ENCODE measurements around a stretch of chr15.

GRCh38 chr15:69535940-69536485 is 83.4 kb downstream of the RPLP1 start:
- RRBS, result no CpG with 5 or more reads among the region's 6 CpGs

- RRBS, result 76% methylated on average over 2 of the region's 10 CpGs
Observed at GRCh38 chr15:69561221-69561555, 108.6 kb downstream of the RPLP1 start.

GRCh38 chr15:69665379-69666156 is 212.9 kb downstream of the RPLP1 start:
- RRBS, result no CpG with 5 or more reads among the region's 14 CpGs

- RRBS, result no CpG with 5 or more reads among the region's 6 CpGs
Observed at GRCh38 chr15:69769395-69769715, 316.7 kb downstream of the RPLP1 start.

- RRBS, result no CpG with 5 or more reads among the region's 4 CpGs
Observed at GRCh38 chr15:70023225-70023605, 74.5 kb downstream of the TLE3 start.

GRCh38 chr15:70047373-70048462 is 50.0 kb downstream of the TLE3 start:
- RRBS, result no CpG with 5 or more reads among the region's 25 CpGs

- RRBS, result no CpG with 5 or more reads among the region's 10 CpGs
Observed at GRCh38 chr15:70063908-70064569, 33.7 kb downstream of the TLE3 start.

- RRBS, result no CpG with 5 or more reads among the region's 2 CpGs
Observed at GRCh38 chr15:70094214-70094616, 3.5 kb downstream of the TLE3 start.

GRCh38 chr15:70140299-70141200 is 42.8 kb upstream of the TLE3 start:
- RRBS, result 43% methylated on average over 4 of the region's 12 CpGs

DNA sequence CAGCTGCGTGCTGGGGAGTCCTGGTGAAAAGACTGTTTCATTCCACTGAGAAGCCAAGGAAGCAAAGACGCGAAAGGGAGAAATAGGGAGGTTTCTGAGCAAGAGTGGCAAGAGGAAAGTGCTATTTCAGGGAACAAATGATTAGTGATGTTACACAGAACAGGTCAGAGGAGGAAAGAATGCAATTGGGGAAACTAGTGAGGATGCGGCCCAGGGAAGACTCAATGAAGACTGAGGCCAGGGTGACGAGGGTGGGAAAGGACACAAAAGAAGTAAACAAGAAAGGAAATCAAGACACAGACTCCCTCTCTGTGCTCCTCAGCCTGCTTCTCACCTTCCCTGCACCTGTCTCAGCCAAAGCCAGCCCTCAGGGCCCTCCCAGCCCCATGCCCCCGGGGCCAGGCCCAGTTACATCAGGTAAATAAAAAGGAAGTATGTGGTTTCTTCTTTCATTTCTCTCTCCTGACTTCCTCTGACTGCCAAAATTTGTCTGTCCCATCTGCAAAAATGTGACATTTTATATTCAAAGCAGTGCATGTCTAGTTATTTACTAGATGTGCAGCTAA is 328.1 kb downstream of the UACA start:
- RRBS, result no CpG with 5 or more reads among the region's 6 CpGs

GRCh38 chr15:70492344-70493361 is 270.7 kb downstream of the UACA start:
- RRBS, result 76% methylated on average over 4 of the region's 17 CpGs

DNA sequence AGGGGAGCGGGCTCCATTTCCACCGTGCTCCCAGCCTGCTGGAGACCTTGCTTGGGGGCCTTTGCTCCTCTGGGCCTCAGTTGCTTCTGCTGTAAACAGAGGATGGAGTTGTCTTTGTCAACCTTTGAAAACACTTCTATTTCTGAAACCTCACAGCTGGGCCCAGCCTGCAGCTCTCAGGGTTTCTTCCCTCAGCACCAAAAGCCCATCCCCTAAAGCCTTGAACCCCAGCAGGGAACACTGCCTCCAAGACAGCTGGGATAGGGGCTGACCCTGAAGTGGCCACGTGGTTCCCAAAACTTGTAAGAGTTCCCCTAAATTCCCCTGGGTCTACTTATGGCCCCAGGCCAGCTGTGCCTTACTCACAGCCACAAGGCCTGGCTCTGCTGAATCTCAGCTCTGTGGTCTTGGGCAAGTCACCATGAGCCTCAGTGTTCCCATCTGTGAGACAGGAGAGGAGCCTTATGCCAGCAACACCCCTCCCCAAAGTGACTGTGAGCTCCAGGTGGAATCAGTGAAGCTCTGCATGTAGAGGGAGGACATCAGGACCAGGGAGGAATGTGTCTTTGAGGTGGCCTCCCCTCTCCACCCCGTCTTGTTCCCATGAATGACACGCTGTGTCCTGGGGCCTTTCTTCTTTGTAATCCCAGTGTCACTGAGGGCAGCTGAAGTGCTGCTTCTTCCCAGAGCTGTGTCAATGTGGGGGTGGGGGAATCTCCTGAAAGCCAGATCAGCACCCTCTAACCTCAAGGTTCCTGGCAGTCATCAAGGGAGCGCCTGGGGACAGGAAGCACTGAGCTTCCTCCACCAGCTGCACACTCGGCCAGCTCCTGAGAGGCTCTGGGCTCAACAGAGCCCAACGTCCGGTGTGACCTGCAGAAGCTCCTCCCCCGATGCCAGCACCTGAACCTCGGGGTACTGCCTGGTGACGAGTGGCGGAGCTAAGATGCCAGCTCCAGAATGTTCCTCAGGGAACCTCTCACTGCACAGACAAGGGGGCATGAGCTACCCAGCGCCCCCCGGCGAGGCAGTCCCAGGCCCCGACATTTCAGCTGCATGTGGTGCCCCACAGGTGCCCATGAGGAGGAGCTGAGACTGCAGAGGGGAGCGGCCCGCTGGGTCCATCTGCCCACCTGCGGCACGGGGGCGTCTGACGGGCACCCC is 258.9 kb downstream of the UACA start:
- RRBS, result no CpG with 5 or more reads among the region's 23 CpGs

DNA sequence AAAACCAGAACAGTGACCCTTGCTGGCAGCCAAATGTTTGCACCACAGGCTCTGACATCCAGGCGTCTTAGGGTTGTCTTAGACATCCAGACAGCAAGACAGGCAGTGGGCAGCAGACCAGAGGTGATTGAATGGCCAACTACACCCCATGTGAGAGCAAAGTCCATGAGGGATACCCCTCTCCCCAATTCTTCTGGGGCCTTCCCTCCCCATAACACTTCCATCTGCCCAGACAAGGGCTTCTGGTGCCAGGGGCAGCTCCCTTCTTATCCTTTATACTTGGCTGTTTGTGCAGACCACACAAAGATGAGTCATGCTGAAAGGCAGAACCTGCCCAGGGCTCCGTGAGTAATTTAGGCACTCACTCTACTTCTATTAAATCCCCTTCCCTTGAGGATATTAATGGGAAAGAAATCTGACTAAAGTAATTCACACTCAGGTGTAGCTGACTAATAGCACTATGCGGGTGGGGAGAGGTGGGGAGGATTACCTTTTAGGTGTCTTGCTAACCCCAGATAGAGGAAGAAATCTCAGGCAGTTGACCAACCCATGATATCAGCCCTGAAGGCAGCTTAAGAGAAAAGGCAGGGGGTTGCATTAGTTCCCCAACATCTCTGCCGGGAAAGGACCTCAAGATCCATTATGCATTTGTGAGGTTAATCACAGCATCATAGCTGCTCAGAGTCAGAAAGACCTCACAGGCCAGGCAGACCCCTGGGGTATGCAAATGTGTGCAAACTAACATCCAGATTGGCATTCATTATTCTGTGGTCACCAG is 257.8 kb downstream of the UACA start:
- RRBS, result no CpG with 5 or more reads among the region's 4 CpGs

DNA sequence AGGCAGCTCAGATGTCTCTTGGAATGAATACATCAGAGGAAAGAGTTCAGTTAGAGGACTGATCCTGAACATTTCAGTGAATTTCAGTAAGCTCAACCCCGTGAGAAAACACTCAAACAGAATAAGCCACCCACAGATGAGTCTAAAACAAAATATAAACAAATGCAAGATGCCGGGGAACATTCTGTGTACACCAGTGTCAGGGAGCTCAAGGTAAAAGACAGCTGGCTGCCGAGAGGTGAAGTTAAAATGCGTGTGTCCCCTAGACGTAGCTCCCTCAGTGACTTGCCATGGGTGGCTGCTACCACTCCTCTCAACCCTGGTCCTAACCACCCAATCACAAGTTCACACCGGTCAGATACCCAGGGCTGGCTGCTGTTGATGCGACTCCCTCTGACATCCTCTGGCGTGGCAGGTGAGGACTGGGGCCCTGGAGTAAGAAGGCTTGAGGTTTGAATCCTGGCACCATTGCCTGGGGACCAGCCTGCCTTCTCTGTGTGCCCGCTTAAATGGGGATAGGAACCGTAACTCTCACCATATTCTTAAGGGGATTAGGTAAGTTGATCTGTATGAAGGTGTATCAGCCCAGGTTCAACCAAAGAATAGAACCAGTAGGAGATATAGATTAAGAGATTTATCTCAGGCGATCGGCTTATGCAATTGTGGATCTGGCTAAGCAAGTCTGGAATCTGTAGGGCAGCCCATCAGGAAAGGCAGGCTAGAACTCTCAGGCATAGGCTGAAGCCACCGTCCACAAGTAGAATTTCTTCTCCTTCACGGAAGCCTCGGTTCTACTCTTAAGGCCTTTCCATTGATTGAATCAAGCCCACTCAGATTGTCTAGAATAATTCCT is 203.5 kb downstream of the UACA start:
- RRBS, result no CpG with 5 or more reads among the region's 15 CpGs

GRCh38 chr15:71136374-71136890 is 21.2 kb downstream of the THSD4 start:
- RRBS, result no CpG with 5 or more reads among the region's 6 CpGs

- RRBS, result no CpG with 5 or more reads among the region's 16 CpGs
Observed at GRCh38 chr15:71164535-71165689, 49.6 kb downstream of the THSD4 start.

DNA sequence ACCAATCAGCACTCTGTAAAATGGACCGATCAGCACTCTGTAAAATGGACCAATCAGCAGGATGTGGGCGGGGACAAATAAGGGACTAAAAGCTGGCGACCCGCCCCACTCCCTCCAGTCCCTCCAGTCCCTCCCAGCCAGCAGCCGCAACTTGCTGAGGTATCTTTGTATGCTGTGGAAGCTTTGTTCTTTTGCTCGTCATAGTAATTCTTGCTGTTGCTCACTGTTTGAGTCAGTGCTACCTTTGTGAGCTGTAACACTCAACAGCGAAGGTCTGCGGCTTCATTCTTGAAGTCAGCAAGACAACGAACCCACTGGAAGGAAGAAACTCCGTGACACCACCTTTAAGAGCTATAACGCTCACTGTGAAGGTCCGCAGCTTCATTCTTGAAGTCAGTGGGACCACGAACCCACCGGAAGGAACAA is 98.9 kb downstream of the THSD4 start:
- RRBS, result no CpG with 5 or more reads among the region's 14 CpGs

- RRBS, result no CpG with 5 or more reads among the region's 18 CpGs
Observed at GRCh38 chr15:71279198-71280467, 164.4 kb downstream of the THSD4 start.

GRCh38 chr15:71294518-71295691 is 179.6 kb downstream of the THSD4 start:
- RRBS, result no CpG with 5 or more reads among the region's 15 CpGs

- RRBS, result no CpG with 5 or more reads among the region's 3 CpGs
Observed at GRCh38 chr15:71374420-71374972, 259.2 kb downstream of the THSD4 start.